Measurements from ENCODE around the gene WIPI1.

DNA sequence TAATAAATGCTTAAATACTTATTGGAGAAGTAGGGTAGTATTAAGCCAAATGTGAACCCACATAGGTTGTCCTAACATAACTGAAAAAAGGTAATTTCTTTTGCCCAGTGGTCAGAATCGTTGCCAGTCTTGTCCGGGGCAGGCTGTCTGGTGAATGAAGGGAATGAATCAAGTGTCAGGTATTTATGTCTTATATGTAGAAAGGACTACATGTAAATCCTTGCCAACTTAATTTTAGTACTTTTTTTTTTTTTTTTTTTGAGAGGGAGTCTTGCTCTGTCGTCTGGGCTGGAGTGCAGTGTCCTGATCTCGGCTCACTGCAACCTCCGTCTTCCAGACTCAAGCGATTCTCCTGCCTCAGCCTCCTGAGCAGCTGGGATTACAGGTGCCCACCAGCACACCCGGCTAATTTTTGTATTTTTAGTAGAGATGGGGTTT, 2.4 kb downstream of the BPTF start:
- PRO-cap = no peak

- PRO-cap = no peak
These were observed 68.7 kb downstream of the BPTF start for GRCh38 chr17:67893798-67894522.

GRCh38 chr17:68019633-68021003, 15.4 kb upstream of the KPNA2 start:
- PRO-cap = bidirectional peak, plus-strand start at chr17:68020133, minus-strand start at chr17:68019974

- PRO-cap = no peak
These were observed 18.0 kb downstream of the KPNA2 start for GRCh38 chr17:68053232-68054171.

DNA sequence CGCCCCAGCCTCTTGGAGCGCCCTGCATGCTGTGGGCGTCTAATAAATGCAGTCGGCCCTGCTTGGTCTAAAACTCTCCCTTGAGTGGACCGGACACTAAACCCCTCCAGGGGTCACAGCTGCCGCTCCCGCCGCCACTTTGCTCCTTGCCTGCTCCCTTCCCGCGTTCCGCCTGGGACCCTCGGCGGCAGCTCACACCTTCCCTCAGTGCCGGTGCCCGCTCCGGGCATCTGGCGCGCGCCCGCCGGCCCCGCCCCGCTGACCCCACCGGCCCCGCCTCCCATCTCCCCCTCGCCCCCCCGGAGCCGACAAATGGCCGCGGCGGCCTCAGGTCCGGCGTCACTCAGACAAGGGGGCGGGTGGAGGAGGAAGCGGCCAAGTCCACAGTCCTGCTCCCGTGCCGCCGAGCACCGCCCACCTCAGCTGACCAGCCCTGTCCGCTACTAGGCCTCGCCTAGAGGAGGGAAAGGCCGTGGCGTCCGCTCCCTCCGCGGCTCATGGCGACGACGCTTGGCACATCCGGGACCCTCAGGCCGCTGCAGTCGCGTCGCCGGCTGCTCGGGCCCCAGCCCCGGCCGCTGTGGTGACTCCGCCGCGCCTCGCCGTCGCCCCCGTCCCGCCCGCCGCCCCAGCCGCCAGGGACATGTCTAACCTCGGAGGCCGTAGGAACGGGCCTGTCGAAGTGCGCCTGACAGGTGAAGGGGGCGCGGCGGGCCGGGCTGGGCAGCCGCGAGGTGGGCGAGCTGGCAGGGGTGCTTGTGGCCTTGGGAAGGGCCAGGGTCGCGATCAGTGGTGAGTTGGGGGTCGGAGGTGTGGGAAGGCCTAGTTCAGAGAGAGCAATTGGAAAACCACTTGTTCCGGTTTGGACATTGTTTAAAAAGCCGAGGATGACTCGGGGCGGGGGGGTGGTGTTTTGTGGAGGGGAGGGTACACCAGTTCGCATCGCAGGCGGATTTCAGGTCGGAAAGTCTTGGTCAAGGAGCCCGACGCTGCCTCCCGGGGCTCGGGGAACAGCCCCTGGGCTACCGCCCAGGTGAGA, 66.0 kb downstream of the KPNA2 start:
- PRO-cap = bidirectional peak, plus-strand start at position 398 of the sequence, minus-strand start at position 232 of the sequence; bidirectional peak, plus-strand start at position 680 of the sequence, minus-strand start at position 676 of the sequence

DNA sequence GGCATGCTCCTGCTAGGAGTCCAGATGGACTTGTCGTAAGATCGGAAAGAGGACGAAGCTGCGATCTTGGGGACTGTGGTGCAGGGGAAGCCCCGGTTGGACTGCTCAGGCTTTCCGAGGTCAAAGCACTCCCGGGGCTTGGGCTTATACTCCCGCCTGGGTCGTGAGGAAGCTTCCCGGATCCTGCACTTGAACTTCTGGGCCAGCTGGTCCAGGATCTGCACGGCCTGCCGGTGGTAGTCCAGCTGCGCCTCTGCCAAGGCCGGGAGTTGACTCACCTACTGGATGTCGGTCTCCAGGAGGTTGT, 99.1 kb downstream of the KPNA2 start:
- PRO-cap = no peak

GRCh38 chr17:68179977-68180412, 67.8 kb upstream of the AMZ2 start:
- PRO-cap = no peak

DNA sequence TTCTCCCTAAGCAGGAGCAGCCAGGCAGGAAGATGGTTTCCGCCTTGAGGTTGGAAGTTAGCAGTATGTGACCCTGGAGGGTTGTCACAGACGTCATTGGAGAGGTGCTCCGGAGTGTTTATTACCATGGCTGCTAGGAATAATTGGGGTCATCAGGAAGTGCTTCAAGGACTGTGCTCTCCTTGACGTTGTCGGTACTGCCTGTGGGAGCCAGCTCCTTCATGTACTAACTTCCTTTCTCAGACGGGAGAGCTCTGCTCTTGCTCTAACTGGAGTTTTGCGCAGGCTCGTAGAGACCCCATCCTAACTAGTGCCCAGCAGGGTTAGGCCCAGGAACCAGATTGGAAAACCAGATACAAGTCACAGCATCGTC, 60.4 kb downstream of the WIPI1 start:
- PRO-cap = no peak

- PRO-cap = no peak
These were observed 3.1 kb downstream of the WIPI1 start for GRCh38 chr17:68454081-68454755.

DNA sequence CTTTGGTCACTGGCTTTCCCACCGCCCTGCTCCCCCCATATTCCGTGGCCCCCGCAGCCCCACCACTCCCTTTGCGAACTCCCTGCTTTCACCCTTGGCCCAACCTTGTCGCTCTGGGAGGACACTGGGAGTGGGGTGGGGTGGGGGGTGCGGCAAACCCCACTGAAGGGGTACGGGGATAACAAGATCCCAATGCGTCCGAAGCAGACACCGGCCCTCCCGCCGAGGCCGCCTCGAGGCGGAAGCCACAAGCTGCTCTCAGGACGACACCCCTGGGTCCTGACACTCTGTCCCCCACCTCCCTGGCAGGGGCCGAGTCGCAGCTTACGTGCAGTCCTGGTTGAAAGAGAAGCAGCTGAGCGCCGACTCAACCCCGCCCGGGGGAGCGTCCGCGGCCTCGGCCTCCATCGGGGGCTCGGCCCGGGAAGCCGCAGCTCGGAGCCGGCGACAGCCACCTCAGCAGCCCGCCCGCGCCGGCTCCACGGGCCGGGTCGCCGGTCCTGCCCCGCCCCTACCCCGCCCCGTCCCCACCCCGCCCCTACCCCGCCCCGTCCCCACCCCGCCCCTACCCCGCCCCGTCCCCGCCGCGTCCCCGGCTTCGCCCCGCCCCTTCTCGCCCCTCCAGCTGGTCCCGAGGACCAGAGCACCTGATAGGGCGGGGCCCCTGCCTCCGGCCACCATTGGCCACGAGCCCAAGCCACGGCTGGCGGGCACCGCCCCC, at the start of gene WIPI1:
TSS of gene WIPI1 (minus strand) at position 483 of the 721 bp plus-strand sequence.
- PRO-cap = bidirectional peak, plus-strand start outside the sequence, minus-strand start at position 483 of the sequence

- PRO-cap = no peak
These were observed 28.5 kb downstream of the PRKAR1A start for GRCh38 chr17:68540615-68541265.

GRCh38 chr17:68542873-68543138, 30.6 kb downstream of the PRKAR1A start:
- PRO-cap = no peak

- PRO-cap = no peak
These were observed 21.9 kb downstream of the FAM20A start for GRCh38 chr17:68579255-68579673.

- PRO-cap = no peak
These were observed 2.0 kb downstream of the FAM20A start for GRCh38 chr17:68599085-68599571.

DNA sequence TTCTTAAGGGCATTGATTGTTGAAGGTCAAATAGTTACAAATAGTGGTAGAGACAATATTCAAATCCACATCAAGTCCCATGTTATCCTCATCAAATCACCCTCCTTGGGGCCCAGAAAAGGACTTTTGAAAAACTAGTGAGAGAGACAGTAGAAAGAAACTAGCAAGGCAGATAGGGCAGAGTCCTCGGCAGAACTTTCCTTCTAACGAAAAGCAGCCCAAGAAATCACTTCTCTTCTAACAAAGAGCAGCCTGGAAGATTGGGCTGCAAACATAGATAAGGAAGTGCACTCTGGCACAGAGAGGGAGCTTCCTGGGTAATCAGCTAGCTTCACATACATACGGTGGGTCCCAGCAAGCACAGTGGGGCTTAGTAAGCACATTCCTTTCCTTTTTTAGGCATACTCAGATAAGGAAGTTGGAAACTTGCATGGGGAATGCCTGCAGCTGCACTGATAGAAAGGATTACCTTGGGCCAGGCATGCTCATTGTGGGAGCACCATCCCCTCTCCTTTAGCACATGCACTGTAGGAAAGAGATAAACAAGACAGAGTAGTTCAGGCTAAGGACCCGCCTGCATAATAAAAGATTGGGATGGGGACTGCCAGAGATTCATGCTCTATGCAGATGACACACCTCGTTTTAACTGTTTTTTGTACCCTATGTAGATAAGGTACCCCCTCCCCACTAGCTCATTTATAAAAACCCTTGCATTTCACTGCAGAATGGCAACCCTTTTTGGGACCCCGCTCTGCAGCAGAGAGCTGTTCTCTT, 132.6 kb upstream of the FAM20A start:
- PRO-cap = no peak

- PRO-cap = no peak
These were observed 36.6 kb upstream of the ABCA8 start for GRCh38 chr17:68991511-68992482.

GRCh38 chr17:69065484-69066319, 5.0 kb upstream of the ABCA9 start:
- PRO-cap = no peak

- PRO-cap = no peak
These were observed 23.8 kb downstream of the ABCA6 start for GRCh38 chr17:69117712-69118526.

DNA sequence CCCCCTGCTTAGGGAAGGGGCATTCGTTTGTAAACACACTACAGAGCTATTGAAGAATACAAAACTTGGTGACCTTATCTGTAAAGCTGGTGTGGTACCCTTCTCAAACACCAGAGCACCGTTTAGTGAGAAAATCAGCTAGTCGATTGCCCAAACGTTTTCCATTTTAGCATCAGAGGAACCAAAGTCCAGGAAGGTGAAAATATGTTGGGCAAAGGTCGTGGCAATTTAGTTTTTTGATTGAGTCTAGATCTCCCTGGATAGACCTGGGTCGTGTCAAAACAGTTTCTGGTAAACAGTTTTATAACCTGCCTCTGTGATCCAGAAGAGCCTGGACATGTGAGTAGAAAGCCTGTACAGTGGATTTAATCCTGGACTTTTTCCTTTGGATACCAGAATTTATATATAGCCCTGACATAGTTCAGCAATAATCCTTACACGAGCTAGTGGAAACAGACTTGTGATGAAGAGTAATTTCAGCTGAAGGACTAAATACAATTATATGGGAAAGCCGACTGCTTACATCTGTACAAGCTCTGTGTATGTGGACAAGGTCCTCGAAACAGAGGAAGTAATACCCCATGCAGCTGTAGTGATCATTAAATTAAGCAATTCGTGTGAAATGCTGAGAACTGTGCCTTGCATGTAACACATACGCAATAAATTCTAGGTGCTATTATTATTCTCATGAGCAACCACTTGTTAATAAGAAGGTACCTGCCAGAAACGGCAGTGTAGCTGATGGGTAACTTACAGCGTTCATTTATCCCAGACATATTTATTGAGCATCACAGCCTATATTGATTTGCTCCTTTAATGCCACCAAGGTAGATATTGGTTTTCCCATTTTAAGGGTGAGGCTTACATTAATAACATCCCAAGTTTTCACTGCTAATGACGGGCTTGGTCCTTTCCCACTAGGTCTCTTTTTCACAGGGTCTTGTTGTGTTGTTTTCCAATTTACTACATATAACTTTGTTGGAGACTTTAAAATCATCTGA, 72.6 kb downstream of the MAP2K6 start:
- PRO-cap = no peak

GRCh38 chr17:69501908-69502617, 87.6 kb downstream of the MAP2K6 start:
- PRO-cap = no peak